ENCODE results near the genes SRSF11 and CTH.

- PRO-cap: no peak
Measured at GRCh38 chr1:67791262-67792425, 41.6 kb downstream of the GNG12 start.

DNA sequence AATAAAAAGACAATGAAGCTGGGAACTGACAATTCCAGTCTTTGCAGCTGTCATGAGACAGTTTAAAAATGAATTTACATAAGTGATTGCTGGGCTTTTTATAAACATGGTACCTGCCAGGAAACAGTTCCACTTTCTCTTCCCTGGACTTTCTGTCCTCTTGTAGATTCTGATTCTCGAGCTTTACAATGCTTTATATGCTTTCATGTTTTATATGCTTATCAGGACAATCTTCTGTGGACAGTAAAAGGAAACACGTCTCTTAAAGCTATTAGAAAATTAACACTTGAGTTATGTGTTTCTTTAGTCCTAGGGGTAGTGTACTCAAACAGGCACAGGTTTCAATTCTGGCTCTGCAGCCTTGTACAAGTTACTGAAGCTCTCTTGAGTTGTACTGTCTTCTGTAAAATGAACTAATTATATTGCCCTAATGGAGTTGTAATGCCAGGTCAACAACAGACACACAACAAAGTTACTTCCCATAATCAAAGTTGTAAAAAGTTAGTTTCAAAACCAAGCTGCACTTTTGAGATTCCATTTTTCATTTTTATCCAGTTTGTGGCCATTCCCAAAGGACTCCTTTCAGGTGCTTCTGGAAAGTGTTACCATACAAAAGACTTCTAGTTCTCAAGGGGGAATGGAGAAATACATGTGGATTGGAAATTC is 18.7 kb downstream of the GNG12 start:
- PRO-cap: no peak

DNA sequence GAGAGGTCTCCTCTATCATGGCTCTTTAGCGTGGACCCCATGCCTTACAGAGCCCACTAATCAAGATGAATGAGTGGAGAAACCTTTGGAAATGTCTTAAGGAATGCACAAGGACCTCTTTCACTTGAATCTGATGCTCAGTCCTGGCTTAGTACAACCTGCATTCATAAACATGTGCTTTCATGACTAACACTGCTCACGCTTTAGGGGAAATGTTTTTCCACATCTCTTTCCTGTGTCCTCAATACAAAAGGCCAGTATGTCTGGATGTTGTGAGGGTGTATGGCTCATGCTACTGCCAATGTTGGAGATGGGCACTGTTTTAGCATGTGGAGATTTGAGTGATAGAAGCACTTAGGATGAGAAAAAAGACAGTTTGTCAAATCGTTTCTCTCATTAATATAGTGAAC is 14.2 kb upstream of the GNG12 start:
- PRO-cap: no peak

- PRO-cap: no peak
Measured at GRCh38 chr1:68120059-68120839, 69.8 kb upstream of the DIRAS3 start.

DNA sequence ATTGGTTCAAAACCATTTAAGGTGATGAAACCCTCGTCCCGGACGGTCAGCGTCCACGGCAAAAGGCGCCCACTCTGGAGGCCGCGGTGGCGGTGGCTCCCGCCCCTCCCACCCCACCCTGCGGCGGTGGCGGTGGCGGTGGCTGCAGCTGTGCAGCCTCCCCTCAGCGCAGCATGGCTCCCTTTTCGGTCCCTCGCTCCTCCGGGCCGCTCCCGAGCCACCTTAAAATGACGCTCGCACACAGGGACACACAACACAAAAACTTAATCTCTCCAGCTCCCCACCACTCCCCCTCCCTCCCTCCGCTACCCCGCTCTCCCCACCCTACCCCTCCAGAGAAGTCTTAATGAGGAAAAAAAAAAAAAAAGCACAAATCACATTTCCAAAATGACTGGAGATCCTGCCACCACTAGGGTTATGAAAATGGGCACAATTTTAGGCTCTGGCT is 69.0 kb downstream of the WLS start:
- PRO-cap: no peak

GRCh38 chr1:68213457-68214202 is 18.7 kb downstream of the WLS start:
- PRO-cap: bidirectional peak, plus-strand start at chr1:68214015, minus-strand start at chr1:68213897

- PRO-cap: no peak
Measured at GRCh38 chr1:68975408-68975883, 478.6 kb upstream of the DEPDC1 start.

- PRO-cap: no peak
Measured at GRCh38 chr1:69569235-69570087, 1.7 kb downstream of the LRRC7 start.

- PRO-cap: no peak
Measured at GRCh38 chr1:70037952-70038557, 167.3 kb downstream of the LRRC40 start.

- PRO-cap: bidirectional peak, plus-strand start at chr1:70221477, minus-strand start at chr1:70221305; bidirectional peak, plus-strand start at chr1:70221846, minus-strand start at chr1:70221886
Measured at GRCh38 chr1:70221186-70222435, at the start of gene SRSF11. SRSF11 (plus strand) TSS chr1:70221380.

DNA sequence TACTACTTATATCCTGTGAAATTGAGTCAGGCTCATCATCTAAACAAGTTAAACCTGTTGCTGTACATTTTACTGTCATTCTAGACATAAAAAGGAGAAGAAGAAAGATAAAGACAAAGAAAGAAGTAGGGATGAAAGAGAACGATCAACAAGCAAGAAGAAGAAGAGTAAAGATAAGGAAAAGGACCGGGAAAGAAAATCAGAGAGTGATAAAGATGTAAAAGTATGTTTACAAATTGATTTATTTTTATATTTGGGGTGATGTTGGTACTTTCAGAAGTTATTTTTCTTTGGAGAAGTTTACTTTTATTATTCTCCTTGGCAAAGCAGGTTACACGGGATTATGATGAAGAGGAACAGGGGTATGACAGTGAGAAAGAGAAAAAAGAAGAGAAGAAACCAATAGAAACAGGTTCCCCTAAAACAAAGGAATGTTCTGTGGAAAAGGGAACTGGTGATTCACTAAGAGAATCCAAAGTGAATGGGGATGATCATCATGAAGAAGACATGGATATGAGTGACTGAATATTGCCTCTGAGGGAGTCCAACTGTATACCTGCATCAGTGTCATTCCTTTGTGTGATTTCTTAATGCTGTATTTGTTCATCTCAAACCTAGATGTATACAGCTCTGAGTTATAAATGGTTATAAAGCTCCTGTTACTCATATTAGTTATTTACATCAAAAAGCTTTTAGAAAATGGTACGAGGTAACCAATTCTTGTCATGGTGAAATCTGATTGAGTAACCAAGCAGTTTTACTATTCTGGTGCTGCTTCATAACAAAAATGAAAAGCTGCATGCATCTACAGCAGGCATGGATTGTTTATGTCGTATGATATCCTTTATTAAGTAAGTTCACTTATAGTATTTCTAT is 29.3 kb downstream of the SRSF11 start:
- PRO-cap: no peak

DNA sequence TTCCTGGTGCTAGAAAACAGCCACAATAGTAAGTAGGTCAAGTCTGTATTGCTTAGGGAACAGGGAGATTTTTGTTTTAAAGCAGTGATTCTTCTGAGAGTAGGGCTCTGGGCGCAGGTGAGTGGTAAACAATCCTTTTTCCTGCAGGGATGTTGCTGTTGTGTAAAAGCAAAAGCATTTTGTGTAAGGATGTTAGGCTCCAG is 877 bp upstream of the CTH start:
- PRO-cap: no peak

DNA sequence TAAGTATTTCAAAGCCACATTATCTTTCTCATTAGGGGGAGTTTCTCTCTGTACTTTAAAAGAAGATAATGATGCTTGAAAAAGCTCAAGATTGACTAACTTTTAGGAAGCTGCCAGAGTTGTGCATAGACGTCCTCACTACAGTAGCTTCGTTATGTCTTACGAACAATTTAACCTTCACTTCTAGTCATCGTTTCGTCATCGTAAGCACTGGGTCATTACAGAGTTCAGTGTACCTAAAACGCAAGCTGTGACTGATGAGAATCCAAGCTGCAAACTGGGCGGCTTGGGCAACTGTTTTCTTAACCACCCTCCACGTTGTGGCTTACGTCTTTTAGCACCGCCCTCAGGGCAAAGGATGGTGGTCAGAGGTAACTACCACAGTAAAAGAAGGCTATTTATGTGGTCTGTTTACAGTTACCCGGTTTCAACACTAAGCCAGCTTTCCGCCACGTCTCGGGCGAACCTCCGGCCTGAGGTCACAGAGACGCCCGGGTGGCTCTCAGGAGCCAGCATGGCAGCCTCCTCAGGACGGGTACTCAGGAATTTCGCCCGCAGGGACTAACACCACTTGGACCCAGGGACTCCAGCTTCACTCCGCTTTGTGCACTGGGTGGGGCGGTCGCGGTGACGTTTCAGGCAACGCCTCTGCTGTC is 447 bp upstream of the CTH start:
- PRO-cap: bidirectional peak, plus-strand start at position 349 of the sequence, minus-strand start at position 279 of the sequence; bidirectional peak, plus-strand start outside the sequence, minus-strand start at position 566 of the sequence

DNA sequence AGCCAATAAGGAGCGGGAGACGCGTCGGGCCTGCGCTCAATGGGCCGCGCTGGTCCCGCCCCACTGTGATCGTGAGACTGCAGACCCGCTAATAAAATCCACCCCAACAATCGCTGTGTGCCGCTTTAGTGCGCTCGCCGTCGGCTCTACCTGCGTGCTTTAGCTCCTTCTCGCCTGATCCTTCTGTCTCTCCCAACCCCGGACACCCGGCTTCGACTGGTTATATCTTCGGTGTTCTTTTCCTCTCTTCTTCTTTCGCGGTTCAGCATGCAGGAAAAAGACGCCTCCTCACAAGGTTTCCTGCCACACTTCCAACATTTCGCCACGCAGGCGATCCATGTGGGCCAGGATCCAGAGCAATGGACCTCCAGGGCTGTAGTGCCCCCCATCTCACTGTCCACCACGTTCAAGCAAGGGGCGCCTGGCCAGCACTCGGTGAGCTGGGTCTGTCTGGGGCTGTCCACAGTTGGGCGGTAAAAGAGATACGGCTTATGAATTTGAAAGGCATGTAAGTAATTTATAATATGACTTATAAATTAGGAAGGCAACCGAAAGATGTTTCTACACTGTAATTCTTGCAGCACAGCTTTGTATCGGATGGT is at the start of gene CTH:
CTH (plus strand) TSS at position 120 of the 602 bp plus-strand sequence.
- PRO-cap: bidirectional peak, plus-strand start at position 120 of the sequence, minus-strand start outside the sequence; bidirectional peak, plus-strand start outside the sequence, minus-strand start at position 313 of the sequence

DNA sequence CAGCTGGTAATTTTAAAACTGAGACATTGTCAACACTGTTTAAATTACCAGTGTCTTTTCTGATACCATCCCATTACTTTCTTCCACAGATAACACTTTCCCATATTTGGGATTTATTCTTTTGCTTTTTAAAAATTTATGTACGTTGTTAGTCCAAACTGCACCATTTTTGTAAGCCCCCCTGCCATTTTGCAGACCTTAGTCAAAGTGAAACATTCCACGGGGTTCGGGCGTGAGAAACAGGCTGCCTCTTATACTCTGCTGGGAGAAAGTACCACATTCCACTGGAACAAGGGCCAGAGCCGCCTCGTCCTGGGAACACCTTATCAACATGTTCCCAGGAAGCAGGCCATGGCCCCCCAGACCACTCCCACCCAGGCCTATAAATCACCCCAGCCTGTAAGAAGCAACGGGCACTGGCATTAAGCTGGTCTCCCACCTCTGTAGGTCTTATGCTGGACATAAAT is 770 bp upstream of the ZRANB2 start:
- PRO-cap: no peak

DNA sequence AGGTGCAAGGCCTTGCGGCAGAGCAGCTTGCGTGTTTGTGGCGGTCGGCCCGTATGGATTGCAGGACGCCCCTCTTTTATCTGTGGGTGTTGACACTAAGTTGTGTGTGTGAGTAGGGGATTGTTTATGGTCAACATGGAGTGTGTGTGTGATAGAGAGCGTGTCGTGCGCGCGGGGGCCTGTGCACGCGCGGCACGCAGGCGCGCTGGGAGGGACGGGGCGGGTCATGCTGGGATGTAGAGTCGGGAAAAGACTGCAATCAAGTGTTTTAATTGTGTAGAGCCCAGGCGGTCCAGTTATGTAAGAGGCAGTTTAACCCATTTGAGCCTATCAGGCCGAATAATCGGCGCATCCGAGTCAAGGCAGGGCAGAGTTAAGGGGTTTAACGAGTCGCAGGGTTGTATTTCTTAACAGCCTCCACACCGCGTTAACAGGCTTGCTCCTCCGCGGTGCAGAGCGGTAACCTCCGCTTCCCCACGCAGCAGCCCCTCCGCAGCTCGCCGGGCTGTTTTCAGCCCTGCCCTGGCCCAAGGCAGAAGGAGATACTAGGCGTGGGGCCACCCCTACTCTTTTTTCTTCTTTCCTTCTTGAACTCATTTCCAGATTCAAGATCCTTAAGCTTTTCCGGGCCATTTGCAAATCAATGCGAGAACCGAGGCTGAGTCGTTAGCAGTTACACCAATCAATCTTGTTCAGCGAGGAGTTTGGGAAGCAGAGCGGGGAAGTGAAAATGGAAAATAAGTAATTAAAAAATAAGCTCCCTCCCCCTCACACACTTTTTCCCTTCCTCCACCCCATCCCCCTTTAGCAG is 1.4 kb upstream of the NEGR1 start:
- PRO-cap: bidirectional peak, plus-strand start at position 454 of the sequence, minus-strand start outside the sequence

- PRO-cap: no peak
Measured at GRCh38 chr1:75112324-75112648, 21.9 kb upstream of the LHX8 start.

DNA sequence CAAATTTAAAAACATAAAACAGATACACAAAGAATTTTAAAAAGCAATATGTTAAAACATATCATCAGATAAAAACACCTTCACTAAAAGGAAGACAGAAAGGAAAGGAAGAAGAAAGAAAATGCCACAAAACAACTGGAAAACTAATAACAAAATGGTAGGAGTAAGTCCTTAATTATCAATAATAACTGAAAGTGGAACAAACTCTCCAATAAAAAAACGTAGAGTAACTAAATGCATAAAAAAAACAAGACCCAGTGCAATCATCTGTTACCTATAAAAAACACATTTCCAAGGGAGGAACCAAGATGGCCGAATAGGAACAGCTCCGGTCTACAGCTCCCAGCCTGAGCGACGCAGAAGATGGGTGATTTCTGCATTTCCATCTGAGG is 47.1 kb upstream of the ACADM start:
- PRO-cap: no peak

DNA sequence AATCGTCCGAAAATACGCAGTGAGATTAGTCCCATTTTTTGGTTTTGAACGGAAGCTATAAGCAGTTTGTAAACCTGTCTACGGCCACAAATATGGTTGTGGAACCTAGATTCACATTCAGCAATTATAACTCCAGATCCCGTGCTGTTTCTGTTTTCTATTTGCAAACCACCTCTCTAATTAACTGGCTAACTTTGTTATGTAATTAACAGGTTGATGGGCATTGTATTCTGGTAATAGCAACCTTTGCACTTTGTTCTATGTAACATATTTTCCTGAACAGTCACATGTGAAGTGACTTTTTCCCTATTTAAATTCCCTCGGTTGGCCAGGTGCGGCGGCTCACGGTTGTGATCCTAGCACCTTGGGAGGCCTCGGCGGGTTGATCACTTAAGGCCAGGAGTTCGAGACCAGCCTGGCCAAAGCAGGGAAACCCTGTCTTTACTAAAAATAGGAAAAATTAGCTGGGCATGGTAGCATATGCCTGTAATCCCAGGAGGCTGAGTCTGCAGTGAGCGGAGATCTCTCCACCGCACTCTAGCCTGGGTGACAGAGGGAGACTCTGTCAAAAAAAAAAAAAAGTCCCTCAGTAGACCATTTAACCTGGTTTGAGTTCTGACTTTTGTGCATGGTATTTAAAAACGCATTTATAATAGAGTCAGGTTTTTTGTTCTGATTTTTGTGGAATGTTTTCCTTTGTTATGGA is 1.4 kb downstream of the ACADM start:
- PRO-cap: no peak

DNA sequence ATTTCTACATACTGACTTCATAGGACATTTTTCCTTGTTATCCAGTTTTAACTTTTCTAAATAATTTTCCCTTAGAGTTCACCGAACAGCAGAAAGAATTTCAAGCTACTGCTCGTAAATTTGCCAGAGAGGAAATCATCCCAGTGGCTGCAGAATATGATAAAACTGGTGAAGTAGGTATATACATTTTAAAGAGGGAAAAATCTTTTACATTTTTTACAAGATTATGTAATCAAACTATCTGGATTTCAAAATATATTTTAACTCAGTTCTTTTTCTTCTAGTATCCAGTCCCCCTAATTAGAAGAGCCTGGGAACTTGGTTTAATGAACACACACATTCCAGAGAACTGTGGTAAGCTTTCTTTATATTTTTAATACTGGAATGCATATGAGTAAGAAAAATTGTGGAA is 8.1 kb downstream of the ACADM start:
- PRO-cap: no peak